ENCODE measurements around a stretch of chr4.

DNA sequence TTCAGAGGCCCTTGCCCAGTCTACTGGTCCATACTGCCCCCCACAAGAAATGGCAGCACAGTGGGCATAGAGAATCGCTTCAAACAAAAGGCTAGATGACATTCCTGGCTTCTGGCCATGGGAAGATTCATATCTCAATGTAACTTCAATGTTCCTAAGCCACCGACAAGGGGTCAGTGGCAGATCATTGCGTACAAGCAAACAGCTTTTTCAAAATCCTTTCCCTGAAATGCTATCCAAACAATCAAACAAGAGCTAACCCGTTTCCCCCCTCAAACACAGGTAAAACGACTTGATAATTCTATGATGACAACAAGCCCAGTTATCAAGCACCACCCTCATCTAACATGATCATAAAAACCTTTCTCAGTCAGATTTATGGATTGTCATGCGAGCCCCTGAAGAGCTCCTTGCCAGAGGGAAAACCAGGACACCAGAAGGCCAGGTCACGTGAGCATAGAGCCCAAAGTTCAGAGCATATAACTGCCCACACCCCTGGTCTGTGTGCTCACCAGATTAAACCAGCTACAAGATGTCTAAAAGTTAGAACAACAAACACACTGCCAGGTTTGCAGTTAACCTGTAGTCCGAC, 247.9 kb upstream of the PPARGC1A start:
- PRO-cap: no peak

GRCh38 chr4:24838022-24838608, 42.7 kb downstream of the SOD3 start:
- PRO-cap: no peak

- PRO-cap: no peak
Observed at GRCh38 chr4:24856694-24857153, 56.1 kb downstream of the CCDC149 start.

GRCh38 chr4:25088127-25089046, 57.6 kb upstream of the LGI2 start:
- PRO-cap: no peak

- PRO-cap: no peak
Observed at GRCh38 chr4:25970113-25970849, 56.3 kb downstream of the SMIM20 start.

DNA sequence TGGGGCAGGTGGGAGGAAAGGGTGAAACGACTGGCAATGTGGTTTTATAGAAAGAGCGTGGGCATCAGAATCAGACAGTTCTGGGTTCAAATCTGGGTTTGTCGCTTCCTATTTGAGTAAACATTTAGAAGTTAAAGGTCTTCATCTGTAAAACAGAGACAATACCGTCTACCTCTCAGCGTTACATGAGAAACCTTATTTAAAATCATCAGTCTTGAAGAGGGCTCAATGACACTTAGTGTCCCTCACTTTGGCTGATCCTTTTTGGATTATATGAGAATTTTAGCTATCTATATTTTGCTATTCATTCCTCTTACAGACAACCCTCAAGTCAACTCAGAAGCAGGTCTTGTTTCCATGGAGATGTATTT, 160.4 kb downstream of the SMIM20 start:
- PRO-cap: no peak

GRCh38 chr4:26144953-26145472, 175.8 kb upstream of the RBPJ start:
- PRO-cap: bidirectional peak, plus-strand start at chr4:26145145, minus-strand start at chr4:26145028

- PRO-cap: no peak
Observed at GRCh38 chr4:26223127-26223516, 97.7 kb upstream of the RBPJ start.

DNA sequence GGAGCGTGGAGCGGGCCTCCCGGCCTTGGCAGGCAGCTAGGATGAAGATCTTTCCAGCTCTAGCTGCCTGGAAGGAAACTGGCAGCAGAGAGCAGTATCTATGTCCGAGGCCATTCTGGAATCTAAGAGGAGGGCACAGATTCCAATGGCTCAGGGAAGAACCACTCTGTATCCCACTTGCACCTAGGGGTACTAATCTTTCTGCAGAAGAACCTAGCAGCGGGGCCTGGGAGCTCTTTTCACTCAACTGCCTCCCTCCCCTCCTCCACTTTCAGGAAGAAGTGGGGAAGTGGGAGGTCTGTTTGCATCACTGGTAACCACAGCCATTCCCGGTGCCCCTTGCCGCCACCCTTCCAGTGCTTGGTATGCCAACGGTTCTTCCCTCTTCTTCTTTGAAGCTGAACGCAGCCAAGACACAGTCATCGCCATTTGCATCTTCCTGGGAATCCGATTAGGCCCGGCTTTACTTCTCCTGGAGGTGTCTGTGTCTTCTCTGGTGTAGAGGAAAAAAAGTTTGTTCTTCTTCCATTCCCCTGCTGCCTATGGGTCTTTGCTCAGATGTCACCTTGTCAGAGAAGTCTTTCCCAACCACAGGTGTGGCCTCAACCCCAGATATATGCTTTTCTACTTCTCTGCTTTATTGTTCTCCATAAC, 47.2 kb upstream of the RBPJ start:
- PRO-cap: bidirectional peak, plus-strand start at position 395 of the sequence, minus-strand start at position 249 of the sequence

DNA sequence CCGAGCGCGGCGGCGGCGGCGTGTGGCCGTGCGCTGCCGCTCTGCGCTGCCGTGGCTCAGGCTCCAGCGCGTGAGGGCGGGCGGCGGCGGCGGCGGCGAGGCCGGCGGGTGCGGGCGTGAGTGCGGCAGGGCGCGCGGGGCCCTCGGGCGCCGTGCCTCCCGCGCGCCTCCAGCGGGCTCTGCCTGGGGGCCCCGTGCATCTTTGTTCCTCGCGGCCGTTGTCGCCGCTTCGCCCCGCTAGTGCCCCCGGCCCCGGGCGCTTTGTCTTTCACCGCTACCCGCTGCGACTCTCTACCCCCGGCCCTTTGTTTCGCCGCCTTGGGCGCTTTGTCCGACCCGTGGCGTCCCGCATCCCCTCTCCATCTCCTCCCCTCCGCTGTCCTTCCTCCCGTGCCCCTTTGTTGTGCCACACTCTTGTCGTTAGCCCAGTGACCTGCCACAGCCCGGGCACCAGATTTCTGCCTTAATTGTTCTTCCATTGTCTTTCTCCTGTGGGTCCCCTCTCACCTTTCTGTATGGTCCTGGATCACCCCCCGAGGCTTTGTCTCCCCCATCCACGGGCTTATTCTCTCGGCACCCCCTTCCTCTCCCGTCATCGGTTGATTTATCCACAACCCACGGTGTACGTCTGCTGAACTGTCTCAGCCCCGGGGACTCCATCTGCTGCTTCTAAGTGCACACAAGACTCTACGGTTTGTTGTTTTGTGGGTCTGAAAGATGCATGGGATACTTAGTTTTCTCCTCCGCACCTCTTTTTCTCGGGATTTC, 550 bp downstream of the RBPJ start:
- PRO-cap: bidirectional peak, plus-strand start at position 698 of the sequence, minus-strand start at position 643 of the sequence

- PRO-cap: no peak
Observed at GRCh38 chr4:26838052-26838600, 22.5 kb upstream of the STIM2 start.

DNA sequence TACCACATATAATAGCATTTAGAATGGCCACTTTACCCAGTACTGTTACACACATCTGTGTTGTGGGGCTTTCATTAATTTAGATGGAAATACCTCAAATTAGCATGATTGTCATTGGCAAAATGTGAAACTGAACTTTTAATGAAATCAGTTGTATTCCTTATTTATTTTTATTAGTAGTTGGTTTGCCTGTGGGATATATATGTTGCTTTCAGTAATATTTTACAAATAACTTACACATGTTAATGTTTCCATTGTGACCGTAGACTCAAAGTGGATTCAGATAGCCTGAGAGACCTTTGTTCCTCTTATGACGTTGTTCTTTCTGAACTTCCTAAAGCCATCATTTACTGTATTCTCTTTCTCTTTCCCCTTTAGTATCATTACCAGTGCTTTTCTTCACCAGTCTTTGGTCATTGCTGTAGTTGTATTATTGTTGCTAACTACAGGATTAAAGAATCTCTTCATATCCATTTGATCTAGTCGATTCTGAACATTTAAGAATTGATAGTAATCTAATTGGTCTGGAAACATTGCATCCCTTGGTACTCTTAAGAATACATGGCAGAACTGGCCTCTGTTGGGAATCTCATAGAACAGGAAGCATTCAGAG, 4.2 kb downstream of the STIM2 start:
- PRO-cap: no peak

DNA sequence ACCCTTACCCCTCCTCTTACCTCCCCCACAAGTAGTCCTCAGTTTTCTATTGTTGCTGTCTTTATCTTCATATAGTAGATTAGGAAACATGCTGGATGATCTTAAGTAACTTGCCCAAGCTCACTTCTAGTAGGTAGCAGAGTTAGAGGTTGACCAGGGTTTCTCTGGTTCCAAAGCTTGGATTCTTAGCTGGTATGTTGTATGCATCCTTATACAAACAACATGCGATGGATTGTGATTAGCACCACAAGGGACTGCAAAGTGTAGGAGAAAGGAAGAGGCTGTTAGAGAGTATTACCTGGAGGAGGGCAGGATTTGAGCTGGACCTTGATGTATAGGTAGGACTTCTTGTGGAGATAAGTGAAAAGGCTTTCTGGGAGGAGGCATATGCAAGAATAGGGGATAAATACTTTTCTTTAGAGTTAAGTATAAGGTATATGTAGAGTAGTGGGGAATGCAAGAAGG, 5.6 kb downstream of the STIM2 start:
- PRO-cap: no peak

DNA sequence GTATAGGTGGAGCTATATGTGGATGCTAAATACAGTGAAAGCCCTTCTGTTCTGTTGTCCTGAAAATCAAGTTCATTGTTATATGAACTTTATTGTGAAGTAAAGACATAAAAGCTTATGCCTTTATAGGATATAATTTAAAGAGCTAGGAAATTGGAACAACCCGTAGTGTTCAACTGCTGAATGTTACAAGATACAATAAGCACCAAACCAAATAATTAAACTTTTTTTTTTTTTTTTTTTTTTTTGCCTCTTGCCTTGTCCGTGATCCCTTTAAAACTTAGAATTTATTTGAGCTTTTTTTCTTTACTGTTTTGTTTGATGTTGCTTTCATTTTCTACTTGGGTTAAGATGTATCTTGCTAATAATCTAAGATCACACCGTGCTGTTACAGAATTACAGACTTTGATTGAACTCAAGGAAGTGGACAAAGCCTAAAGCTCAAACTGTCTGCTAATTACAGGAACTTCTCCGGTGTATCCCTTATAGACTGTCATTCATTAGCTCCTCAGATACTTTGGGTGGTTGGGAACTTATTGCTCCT, 26.4 kb downstream of the STIM2 start:
- PRO-cap: no peak

GRCh38 chr4:26992573-26993164, 132.0 kb downstream of the STIM2 start:
- PRO-cap: no peak

DNA sequence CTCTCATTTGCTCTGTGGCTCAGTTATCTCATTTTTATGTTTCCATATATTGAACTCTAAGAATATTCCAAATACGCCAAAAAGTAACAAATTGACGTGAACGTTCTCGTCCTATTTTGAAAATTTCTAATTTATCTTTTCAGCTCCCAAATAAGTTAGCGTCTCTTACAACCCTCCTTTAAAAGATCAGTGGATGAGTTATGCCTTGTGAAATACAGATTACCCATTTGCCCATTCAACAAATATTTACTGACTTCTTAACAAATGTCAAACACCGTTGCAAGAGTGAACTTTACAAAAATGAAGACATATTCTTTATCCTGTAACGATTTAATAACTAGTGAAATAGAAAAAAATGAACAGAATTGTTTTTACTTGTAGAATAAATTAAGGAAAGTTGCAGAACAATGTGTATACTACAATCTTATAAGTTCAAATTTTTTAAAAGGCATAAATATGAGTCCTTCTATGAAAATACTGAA, 899.5 kb downstream of the STIM2 start:
- PRO-cap: no peak

DNA sequence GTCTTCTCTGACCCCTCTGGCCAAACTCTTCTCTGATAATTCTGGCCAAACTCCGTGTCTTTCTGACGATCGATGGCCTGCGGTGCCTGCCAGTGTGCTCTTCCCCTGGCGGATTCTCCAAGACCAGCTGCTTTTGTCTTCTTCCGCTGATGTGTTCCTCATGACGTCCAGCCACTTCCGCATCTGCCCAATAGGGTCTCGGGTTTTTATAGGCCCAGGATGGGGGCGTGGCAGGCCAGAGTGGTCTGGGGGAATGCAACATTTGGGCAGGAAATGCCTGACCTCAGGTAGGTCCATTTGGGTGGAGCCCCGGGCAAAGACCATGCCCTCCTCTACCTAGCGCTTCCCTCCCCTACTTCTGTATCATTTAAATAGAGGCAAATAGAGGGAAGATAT, 1542.1 kb downstream of the STIM2 start:
- PRO-cap: no peak

DNA sequence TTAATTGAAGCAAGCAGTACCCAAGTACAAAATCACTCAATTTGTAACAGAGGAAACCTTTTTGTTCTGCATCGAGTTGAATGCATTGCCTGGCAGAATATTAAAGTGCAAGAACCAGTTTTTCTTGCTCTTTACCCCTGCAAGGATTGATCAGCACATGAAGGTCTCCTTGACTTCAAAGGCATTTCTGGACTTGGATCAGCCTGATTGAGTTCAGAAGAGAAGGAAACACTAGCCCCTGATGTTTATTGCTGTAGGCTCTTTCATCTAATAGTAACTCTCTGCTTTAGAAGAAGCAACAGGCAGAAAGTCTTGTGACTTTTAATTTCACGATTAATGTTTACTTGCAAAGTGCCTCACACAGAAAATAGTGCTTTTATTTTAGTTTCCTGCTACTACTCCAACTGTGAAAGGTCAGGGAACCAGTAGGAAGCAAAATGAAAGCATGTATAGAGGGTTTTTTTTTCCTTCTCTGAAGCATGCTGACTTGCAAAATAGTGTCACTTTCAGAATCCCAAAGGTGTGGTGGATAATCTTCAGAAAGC, 69.0 kb downstream of the PCDH7 start:
- PRO-cap: no peak

GRCh38 chr4:31021408-31021628, 301.1 kb downstream of the PCDH7 start:
- PRO-cap: no peak

DNA sequence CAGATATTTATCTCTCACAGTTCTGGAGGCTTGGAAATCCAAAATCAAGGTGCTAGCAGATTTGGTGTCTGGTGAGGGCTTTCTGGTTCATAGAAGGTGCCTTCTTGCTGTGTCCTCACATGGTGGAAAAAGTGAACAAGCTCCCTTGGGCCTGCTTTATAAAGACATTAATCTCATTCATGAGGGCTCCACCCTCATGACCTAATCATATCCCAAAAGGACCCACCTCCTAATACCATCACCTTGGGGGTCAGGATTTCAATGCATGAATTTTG, 3.2 kb downstream of the DTHD1 start:
- PRO-cap: no peak

Data from colonic mucosa (tissue), 1 donor.